Lower leg skin (tissue), 2 donors: ENCODE data around the genes DUSP19 and GULP1.

DNA sequence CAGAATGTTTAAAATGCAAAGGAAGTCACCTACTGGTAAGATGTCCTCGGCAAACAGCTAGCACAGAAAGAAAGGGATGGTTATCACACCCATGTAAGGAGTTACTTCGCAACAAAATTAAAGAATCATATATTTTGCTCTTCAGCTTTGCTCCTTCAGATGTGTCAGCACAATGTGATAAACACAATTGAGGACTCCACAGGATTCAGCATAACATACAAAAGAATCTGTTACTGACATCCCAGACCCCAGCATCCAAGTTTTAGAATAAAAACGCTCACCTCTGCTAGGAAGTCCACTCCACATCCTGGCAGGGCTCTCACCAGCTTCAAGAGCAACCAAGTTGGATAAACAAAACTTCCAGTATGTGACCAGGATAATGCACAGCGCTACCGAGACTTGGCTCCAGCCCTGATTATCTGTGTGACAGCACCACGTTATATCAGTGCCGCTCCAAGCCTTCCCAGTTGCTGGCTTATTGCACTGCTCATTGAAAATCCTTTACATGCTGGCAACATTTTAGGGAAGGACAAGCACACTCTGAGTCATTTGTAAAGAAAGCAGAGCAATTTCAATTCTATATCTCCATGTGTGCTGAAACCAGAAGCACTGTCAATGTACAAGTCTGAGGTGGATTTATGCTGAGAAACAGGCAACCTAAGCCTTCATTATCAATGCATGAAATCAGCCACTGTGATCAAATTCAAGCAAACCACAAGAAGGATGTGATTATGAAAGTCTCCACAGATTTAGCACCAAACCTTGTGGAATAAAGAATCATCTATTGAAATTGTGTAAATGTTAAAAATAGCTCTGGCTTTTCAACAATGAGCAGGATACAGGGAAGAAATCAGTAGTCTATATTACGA, 115.7 kb downstream of the ZNF385B start:
- PRO-cap: no peak
- RAMPAGE, long total RNA, 2 experiments: no peak in any of the 2 experiments

GRCh38 chr2:180839636-180839835, 140.9 kb upstream of the UBE2E3 start:
- PRO-cap: no peak
- RAMPAGE, long total RNA, 2 experiments: no peak in any of the 2 experiments

DNA sequence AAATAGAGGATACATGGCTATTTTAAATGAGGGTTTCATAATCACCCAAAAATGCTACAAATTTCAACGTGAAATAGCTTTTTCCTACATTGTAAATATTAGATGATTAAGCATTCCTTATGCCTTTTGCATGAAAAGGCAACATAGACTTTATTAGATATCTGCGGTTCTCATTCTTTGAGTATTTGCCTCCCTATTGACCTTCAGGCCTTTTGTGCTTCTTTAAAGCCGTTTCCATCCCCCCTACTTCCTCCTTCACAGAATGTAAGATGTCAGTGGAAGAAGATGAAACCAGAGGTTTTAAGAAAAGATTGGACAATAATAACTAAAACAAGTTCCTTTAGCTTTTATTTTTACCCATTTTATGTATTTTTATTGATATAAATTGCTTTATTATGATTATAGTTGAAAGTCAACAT, 144.1 kb downstream of the UBE2E3 start:
- PRO-cap: no peak
- RAMPAGE, long total RNA, 2 experiments: no peak in any of the 2 experiments

DNA sequence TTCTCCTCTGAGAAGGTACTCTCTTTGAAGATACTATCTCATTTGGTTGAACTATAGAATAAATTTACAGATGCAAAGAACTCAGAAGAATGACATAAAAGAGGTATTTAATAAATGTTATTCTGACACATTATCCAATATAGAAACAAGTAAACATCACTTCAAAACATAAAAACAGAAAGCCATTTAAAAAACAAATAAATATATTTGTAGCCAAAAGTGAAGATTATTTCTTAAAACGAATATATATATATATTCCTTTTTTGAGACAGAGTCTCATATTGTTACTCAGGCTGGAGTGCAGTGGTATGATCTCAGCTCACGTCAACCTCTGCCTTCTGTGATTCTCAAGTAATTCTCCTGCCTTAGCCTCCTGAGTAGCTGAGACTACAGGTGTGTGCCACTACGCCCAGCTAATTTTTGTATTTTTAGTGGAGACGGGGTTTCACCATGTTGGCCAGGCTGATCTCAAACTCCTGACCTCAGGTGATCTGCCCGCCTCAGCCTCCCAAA, 149.7 kb upstream of the ITGA4 start:
- PRO-cap: no peak
- RAMPAGE, long total RNA, 2 experiments: no peak in any of the 2 experiments

- PRO-cap: no peak
- RAMPAGE, long total RNA, 2 experiments: no peak in any of the 2 experiments
Observed at GRCh38 chr2:181891222-181891529, 354 bp upstream of the ITPRID2 start.

DNA sequence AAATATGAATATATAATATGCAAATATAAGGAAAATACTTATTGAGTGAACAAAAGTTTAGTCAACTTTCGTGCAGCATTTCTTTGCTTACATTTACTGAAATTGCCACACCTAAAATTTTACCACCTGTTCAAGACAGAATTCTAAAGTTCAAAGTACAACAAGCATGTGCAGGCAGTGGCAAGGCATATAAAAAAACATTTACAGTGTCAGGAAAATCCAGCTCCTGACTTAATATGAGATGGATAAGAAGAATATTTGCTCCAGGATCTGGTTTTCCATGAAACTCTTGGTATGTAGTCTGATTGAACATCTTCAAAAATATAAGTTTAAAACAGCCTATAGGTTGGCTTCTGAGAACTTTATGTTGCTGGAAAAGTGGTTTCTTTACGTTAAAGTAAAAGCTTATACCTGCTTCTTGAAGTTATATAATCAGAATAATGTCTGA, 4.8 kb downstream of the ITPRID2 start:
- PRO-cap: no peak
- RAMPAGE, long total RNA, 2 experiments: no peak in any of the 2 experiments

DNA sequence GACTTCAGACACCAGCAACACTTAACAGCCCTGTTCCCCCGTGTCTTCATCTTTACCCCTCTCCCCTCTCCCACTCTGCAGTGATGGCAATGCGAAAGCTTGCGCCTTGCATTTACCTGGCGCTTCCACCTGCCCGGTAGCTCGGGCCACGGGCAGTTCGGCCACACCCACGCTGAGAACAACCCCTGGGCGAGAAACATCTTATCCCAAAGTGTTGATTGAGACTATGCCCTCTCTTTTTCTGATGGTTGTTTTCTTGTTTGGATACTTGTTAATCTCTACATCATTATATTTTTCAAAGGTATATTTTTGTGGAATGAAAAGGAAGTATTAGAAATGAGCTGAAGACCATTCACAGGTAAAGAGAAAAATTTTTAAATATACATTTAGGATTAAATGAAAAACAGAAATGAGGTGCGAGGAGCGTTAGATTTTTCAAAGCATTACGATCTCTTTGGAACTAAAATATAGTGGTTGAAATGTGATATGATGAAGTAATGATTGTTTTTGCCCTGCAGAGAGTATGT, 721 bp downstream of the DNAJC10 start:
- PRO-cap: no peak
- RAMPAGE, long total RNA, 2 experiments: no peak in any of the 2 experiments

- PRO-cap: no peak
- RAMPAGE, long total RNA, 2 experiments: no peak in any of the 2 experiments
Observed at GRCh38 chr2:182793144-182793368, 73.4 kb downstream of the FRZB start.

DNA sequence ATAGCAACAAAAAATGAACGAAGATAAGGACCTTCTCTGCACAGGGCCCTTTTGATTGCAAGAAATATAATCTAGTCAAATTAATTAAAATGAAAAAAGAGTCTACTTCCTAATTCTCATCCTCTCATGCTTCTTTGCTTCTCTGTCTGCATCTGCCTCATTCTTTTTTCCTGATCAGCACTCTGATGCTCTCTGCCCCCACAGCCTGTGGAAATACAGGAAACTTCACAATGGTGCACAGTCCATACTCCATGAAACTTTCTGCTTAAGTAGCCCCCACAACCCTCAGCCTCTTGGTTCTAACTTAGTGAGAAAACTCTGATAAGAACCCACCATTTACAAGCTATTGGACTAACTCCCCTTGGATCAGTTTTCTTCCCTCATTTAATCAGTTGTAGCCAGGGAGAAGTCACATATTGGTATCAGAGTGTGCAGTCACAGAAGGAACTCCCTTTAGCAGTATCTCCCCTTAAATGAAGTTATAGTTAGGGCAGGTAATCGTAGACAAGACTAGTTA, 47.3 kb upstream of the FRZB start:
- PRO-cap: no peak
- RAMPAGE, long total RNA, 2 experiments: no peak in any of the 2 experiments

DNA sequence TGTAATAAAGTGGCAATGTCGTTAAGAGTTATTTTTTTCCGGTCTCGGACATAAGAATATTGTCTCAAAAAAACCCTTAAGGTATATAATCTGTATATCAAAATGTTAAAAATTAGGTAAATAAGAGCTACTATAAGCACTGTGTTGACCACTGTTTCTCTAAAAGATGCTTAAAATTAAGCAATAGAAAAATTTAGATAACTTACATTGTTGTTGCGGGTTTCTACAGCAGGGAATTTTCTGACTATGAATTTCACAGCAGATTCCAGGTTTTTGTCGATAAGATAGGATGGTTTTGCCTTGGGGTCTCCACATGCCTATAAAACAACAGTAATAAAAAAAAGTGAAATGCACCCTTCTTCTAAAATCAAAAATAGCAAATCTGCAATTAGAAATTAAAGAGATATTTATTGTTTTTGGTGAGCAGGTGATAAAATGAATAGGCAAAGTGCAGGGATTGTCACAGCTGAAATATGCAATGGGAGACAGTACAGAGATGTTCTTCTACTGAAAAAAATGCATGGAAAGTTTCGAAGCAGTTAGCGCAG, 14.6 kb downstream of the NCKAP1 start:
- PRO-cap: no peak
- RAMPAGE, long total RNA, 2 experiments: no peak in any of the 2 experiments

- PRO-cap: unidirectional peak, plus-strand start at chr2:183037360
- RAMPAGE, long total RNA, 2 experiments: no peak in any of the 2 experiments
Observed at GRCh38 chr2:183037074-183037482, 1.2 kb downstream of the NCKAP1 start.

GRCh38 chr2:183037483-183037693, 869 bp downstream of the NCKAP1 start:
- PRO-cap: no peak
- RAMPAGE, long total RNA, 2 experiments: no peak in any of the 2 experiments

- PRO-cap: bidirectional peak, plus-strand start at chr2:183078793, minus-strand start at chr2:183078660
- RAMPAGE, long total RNA, 2 experiments: start-site peak on the plus strand in 2 of 2 experiments, at chr2:183078742-183078806 at its widest, 13 reads per replicate
Observed at GRCh38 chr2:183078569-183079458, at the start of gene DUSP19. Gene DUSP19, plus strand, starts transcription at chr2:183078747.

DNA sequence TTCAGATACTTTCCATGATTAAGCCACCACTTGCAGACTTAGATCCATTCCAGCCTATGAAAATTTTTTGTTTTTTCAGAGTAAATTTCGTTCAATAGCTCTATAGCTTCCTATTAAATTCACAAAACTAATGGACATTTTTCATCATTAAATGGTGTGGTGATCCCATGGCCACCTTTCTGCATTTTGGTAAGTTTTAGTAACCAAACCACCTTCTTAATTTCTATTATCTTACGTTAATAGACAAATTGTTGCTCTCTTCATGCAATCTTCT, 356.2 kb upstream of the ZNF804A start:
- PRO-cap: no peak
- RAMPAGE, long total RNA, 2 experiments: no peak in any of the 2 experiments

DNA sequence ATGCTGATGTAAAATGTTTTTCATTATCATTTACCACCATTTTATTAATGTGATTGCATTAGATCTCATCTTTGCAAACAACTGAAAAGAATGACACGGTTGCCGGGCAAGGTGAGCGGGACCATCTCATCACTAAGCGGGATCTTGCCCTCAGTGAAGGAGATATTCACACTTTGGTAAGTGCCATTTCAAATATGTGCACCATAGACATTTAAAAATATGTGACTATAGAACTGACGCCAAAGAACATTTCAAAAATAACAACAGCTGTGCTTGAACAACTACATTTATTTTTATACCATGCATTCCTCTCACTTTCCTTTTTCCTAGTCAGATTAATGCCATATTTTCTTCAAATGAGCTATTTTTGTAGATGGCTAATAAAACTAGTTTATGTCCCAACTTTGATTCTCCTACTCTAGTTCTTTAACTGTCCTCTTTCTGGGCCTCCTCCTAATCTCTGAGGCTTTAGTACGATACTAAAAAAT, 24.2 kb upstream of the FAM171B start:
- PRO-cap: no peak
- RAMPAGE, long total RNA, 2 experiments: no peak in any of the 2 experiments

- PRO-cap: no peak
- RAMPAGE, long total RNA, 2 experiments: no peak in any of the 2 experiments
Observed at GRCh38 chr2:187541030-187541592, 13.1 kb downstream of the TFPI start.

- PRO-cap: bidirectional peak, plus-strand start at chr2:187542026, minus-strand start at chr2:187541850
- RAMPAGE, long total RNA, 2 experiments: no peak in any of the 2 experiments
Observed at GRCh38 chr2:187541593-187542890, 12.2 kb downstream of the TFPI start.

DNA sequence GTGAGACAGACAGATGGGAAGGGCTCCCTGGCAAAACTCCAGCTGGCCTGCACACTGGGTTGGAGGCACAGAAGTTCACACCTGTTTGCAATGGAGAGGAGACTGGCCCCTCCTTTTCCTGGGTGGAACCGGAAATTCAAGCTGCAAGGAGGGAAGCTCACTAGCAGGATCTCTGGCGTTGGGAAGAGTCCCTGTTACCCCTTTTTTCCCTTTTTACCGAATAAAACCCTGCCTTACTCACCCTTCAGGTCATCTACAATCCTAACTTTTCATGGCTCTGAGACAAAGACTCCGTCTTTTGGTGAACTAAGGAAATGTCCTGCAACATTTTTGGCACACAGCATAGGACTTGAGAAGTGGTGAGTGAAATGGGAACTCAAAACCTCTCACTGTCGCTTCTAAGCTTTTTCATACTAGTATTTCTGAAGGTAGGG, 100.4 kb upstream of the TFPI start:
- PRO-cap: no peak
- RAMPAGE, long total RNA, 2 experiments: no peak in any of the 2 experiments

- PRO-cap: no peak
- RAMPAGE, long total RNA, 2 experiments: no peak in any of the 2 experiments
Observed at GRCh38 chr2:188033754-188034229, 257.9 kb upstream of the GULP1 start.

- PRO-cap: unidirectional peak, plus-strand start at chr2:188291669; bidirectional peak, plus-strand start at chr2:188291904, minus-strand start at chr2:188291820; bidirectional peak, plus-strand start at chr2:188292424, minus-strand start at chr2:188292151
- RAMPAGE, long total RNA, 2 experiments: start-site peak on the plus strand in 2 of 2 experiments, at chr2:188291871-188291976 at its widest, 20 to 30 reads per replicate
Observed at GRCh38 chr2:188291489-188292198, at the start of gene GULP1. Gene GULP1, plus strand, starts transcription at chr2:188291874.